ENCODE measurements around the genes YAE1, MPLKIP and INHBA.

- PRO-cap = no peak
These were observed 108.0 kb downstream of the POU6F2 start for GRCh38 chr7:39085519-39086279.

- PRO-cap = bidirectional peak, plus-strand start at chr7:39566406, minus-strand start at chr7:39566349
These were observed at the start of gene YAE1 for GRCh38 chr7:39565971-39567172. TSS of gene YAE1 (plus strand) at chr7:39566404.

DNA sequence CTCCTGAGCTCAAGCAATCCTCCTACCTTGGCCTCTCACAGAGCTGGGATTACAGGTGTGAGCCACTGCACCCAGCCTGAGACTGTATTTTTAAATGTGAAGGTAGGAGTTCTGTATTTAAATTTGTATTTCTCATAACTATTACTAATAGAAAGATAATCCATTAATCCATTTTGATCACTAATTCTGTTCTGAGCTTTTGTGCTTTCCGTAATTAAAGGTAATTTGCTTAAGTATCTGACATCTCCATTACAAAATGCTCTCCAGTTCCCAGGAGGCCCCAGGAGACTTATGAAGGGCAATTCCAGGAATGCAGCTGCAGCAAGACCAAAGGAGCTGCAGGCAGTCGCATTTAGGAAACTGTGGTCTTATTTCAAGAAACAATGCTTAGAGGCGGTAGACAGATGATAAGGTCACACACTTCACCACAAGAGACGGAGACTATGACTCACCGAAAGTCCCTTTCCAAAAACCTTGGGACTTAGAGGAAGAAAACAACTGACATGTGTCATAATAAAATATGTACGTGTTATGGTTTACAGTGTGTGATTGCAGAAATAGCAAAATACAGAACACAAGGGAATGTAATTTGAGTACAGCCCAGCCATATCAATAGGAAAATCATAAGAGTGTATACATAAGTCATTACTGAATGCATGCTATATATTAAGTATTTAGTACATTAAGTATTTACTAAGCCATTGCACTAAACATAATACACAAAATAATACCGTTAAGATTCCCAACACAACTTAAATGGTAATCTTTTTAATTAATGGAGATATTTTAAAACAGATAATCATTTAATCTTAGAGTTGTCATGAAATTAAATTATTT, 23.5 kb downstream of the YAE1 start:
- PRO-cap = no peak

GRCh38 chr7:39649631-39650140, 26.3 kb downstream of the RALA start:
- PRO-cap = no peak

GRCh38 chr7:39950426-39951441, 678 bp downstream of the CDK13 start:
- PRO-cap = bidirectional peak, plus-strand start at chr7:39950730, minus-strand start at chr7:39950636; unidirectional peak, minus-strand start at chr7:39950814

DNA sequence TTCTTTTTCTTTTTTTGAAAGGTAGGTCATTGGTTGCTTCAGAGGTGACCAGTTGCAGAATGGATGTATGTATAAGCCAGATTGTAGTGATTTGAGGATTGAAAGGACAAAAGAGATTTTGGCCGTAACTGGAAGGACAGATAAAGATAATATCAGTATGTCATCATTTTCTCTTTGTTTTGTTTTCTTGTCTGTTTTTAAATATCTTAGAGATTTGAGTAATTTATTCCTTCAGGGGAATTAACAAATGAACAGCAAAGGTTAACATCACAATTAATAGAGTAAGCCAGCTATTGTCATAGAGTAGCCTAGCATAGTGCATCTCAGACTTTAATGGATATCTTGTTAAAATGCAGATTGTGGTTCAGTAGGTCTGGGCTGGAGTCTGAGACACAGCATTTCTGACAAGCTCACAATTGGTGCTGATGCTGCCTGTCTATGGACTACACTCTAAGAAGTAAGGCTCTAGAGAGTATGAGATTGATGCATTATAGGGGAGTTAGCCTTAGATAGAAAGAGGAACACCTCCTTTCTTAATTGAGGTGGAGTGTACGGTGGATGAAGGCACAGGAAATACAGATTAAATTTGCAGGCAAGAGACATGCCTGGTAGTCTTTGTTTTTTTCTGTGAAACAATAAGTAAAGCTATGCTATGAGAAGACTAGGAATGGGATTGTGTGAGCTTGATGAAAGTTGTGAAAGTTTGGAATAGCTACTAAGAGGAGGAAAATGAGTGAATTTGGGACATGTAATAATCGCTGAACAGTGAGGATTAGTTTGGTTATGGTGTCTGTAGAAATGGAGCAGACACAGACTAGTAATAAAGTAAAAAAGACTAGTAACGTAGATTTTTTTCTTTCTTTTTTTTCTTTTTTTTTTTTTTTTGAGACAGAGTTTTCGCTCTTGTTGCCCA, 28.5 kb downstream of the CDK13 start:
- PRO-cap = no peak

DNA sequence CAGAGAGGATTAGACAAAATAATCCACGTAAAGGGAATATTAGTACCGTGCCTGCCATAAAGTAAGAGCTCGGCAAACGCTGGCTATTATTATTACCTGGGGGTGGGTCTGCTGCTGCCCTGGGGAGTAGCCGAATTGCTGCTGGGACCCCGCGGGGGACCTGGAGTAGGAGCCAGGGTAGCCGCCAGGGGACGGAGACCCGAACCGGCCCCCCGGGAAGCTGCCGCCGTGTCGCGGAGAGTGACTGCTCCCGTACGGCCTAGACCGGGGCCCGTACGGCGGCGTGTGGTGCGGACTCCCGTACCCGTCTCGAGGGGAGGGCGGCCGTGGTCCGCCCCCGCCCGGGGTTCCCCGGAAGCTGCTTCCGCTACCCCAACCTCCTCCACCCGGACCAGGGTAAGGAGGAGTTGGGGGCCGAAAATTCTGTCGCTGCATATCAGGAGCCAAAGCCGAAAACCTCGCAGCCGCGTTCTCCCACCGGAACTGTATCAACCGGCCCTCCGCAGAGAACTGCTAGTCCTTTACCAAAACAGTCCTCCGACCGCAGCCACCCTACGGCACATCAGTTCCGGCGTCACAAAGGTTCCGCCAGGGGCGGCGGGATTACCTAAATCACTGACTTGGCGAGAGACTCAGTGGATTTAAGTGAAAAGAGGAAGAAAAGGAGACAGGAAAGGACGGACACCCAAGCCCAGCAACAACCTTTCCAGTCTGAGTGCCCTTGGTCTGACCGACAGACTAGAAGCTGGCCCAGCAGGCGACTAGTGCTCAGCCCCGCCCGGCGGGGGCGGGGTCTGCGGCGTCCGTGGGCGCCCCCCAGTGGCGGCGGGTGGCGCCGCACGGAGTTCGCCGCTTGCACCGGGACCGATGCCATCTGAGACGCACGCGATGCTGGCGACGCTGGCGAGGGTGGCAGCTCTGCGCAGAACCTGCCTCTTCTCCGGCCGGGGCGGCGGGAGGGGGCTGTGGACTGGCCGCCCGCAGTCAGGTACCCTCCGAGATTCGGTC, at the start of gene MPLKIP:
MPLKIP (minus strand) TSS at position 490 of the 1,008 bp plus-strand sequence.
- PRO-cap = unidirectional peak, minus-strand start at position 485 of the sequence; bidirectional peak, plus-strand start at position 873 of the sequence, minus-strand start at position 713 of the sequence

DNA sequence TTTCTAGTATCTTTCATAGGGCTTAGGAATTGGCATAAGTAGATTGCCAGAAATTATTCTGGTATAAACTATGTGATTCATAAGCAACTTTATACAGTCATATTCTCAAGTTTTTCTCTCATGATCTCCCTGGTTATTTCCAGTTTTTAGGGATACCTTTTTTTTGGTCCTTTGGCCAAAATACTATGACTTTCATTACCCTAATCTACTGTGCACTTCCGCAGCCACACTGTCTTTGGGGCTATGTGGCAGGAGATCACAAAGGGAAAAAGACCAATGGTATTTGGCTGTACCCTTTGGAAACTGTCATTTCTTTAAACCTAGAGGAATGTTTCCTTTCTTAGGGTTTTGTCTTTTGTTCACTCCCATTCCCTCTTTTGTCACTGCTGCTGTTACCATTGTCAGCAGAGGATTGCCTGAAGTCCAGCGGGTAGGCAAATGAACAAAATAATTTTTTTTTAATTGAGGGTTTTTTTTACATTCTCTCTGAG, 374.4 kb downstream of the SUGCT start:
- PRO-cap = no peak

- PRO-cap = no peak
These were observed 412.2 kb downstream of the SUGCT start for GRCh38 chr7:40546928-40547548.

DNA sequence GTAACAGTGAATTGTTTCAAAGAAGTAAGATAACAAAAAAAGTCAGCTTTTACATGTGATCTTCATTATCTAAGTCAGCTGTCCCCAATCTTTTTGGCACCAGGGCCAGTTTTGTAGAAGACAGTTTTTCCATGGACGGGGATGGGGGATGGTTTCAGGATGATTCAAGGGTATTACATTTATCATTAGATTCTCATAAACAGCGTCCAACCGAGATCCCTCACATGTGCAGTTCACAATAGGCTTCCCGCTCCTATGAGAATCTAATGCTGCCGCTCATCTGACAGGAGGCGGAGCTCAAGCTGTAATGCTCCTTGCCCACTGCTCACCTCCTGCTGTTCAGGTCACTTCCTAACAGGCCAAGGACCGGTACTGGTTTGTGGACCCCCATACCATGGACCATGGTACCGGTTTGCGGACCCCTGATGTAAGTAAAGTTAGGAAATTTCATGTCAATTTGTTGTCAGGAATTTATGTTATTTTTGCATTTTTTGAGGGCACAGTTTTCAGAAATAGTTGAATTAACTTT, 607.5 kb downstream of the SUGCT start:
- PRO-cap = no peak

DNA sequence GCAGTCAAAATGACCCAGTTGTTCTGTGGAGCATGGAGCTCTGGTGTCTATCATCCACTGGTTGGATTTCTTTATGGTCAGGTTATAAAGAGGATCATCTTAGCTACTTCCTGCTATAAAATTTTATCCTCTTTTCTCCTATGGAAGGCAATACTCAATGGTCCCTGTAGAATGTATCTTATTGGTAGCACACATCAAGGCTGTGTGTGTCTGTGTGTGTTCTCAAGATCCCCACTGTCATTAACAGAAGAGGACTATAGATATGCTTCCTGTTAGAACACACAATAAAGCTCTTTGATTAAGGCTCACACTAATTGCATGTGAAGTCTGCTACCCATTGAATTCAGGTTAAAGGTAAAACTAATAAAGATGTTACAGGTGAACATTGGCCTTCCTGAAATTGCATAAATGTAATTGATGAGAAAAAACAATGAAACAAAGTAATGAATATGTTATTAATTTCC, 747.5 kb downstream of the SUGCT start:
- PRO-cap = no peak

DNA sequence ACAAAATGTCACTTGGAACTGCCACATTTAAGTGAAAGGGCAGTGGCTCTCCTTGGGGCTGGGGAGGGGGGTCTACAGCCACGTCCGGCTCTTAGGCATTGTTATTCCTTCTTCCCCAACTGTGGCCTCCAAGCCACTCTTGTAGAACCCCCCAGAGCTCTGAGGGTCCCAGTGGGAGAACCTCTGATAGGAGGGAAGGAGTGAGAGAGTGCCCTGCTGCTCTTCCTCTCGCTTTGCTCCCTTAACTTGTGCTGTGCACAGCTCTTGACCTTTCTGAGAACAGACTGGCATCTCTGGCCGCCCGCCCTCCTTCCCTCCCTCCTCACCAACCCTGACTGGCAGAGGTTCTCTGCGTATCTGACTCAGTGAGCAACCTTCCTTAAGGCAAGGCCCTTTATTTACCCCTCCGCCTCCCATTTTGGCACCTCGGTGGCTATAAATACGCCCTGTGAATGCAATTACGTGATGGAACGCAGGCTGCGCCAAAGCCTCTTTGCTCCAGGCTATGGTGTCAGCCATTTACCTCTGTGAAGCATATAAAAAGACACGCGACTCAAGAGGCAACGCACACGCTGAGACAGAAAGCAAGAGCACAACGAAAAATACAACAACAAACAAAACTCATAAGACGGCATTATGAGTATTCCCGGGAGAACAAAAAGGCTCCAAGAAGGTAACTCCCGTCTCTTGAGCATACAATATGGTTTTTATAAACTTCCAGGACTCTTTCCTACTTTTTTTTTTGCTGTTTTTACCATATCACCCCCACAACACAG, 764.3 kb downstream of the SUGCT start:
- PRO-cap = no peak

DNA sequence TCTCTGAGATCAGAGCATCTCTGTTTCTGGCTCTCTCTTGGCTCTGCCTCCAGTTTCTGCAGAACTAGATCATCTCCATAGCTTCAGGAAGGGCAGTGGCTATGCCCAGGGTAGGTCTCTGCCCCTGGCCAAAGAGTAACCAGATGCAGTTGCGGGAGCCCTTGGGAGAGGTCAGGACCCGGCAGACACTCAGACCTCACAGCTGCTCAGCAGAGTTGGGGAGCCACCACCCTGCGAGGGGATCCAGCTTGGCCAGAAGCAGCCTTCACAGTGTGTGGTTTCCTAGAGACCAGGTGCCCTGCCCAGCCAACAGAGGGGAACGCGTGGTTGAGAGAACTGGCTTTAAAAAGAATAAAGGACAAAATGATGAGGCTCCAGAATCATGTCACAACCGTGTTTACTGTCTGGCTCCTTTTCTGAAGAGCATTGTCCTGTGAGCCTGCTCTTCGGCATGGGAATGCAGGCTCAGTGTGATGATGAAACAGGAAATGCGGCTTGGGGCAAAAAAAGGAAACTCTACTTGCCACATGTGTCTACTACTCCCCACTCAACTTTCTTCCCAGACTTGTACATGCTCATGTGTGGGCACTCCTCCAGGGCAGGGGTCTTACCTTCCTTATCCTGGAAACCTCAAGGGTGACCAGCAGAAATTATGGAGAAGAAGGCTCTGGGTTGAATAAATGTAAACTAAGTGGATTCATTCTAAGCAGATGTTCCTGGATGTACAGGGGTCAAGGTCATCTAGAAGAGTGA, 243.1 kb downstream of the INHBA start:
- PRO-cap = no peak

DNA sequence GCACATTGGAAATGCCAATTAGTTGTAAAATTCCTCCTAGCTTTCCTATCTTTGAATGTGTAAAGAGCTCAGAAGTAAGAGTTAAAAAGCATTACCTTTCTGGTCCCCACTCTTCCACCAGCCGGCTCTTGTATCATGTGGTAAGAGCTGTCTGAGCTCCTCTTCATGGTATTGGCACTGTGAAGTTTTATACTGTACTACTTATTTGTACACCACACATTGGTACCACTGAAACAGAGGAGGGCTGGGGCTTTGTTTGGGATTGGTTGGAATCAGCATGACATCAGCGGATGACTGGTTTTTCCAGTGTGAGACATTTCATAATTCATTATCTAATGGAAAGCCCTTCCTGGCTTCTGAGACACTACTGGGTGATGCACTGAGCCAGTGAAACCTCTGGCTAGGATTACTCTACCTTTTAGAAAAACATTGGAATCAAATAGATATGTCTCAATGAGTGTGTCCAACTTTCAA, at the start of gene INHBA:
INHBA (minus strand) TSS at position 181 of the 474 bp plus-strand sequence.
- PRO-cap = bidirectional peak, plus-strand start at position 359 of the sequence, minus-strand start at position 179 of the sequence

DNA sequence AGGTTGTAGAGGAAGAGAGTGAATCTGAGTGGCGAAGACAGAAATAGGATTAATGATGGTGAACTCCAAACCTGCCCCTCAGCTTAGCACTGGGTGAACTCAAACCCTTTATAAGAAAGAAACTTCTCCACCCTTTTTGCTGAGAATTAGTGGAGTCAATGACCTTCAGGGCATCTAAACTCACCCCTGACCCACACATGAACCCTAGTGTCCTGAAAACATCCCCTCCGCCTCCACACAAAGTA, 1.4 kb upstream of the INHBA start:
- PRO-cap = no peak

- PRO-cap = unidirectional peak, minus-strand start at chr7:41705188; unidirectional peak, plus-strand start at chr7:41705585; bidirectional peak, plus-strand start at chr7:41705801, minus-strand start at chr7:41705696
These were observed 2.4 kb upstream of the INHBA start for GRCh38 chr7:41705022-41705917.

DNA sequence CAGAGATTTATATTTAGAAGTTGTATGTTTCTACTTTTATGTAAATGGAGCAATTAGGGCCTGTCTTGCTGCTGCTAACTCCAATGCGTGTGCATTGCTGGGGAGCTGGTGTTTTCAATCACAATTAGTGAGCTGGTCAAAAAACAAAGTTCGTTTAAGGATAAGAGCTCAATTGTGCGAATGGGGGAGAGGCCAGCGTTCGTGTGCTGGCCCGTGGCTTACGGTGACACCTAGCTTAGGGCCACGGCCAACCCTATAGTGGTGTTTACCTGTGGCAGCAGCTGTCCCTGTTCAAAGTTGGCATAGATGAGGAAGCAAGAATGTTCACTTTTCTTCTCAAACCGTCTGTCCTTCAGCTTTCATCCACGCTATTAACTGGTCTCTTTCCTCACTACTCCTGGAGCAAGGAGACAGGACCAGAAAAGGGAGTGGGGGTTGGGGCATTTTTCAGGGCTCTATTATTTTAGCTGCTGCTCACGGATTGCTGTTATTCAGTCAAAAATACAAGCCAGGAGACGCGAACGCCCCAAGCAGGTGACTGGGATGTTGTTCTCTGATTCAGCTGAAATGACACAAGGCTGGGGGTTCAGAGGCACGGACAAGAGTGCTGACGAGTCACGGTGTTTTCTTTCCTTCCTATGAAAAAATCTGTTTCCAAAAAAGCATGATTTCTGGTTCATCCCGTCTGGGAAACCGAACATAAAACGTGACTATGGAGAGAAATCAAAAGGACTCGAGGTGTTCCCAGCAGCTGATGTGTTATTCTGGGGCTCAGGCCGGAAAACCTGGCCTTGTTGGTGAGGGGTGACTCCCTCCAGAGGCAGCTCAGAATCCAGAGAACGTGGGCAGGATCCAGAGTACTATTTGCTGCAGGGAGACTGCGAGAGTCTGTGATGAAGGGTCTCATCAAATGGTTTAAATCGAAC, 3.3 kb upstream of the INHBA start:
- PRO-cap = no peak

- PRO-cap = no peak
These were observed 29.9 kb upstream of the INHBA start for GRCh38 chr7:41732763-41733195.

DNA sequence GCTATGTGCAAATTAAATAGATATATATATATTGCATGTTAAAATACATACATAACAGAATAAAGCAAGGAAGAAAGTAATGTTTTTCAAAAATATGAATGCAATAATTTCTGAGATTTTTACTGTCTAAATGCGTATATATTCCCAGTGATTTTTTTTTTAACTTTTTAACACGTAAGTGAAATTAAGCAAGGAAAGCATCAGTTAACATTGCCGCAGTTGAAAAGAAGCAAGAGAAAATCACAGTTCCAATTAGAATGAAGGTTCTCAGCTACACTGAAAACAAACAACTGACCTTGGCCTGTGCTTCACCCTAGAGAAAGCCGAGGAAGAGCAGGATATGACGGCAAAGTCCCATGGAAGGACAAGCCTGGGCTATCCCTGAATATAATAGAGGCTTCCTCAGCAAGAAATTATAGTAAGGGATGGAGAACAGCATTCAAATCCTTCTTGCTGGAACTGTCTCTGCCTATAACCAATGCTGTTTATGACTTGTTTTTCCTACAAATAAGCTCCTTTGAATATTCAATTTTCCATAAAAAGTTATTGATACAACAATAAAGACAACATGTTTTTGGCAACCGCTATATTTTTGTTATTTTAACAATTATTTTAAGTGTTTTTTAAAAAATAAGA, 82.9 kb upstream of the INHBA start:
- PRO-cap = no peak

GRCh38 chr7:41916316-41917183, 213.7 kb upstream of the INHBA start:
- PRO-cap = no peak

Measured in cardiac septum (tissue), 1 donor.